ENCODE measurements around a stretch of chr1.

DNA sequence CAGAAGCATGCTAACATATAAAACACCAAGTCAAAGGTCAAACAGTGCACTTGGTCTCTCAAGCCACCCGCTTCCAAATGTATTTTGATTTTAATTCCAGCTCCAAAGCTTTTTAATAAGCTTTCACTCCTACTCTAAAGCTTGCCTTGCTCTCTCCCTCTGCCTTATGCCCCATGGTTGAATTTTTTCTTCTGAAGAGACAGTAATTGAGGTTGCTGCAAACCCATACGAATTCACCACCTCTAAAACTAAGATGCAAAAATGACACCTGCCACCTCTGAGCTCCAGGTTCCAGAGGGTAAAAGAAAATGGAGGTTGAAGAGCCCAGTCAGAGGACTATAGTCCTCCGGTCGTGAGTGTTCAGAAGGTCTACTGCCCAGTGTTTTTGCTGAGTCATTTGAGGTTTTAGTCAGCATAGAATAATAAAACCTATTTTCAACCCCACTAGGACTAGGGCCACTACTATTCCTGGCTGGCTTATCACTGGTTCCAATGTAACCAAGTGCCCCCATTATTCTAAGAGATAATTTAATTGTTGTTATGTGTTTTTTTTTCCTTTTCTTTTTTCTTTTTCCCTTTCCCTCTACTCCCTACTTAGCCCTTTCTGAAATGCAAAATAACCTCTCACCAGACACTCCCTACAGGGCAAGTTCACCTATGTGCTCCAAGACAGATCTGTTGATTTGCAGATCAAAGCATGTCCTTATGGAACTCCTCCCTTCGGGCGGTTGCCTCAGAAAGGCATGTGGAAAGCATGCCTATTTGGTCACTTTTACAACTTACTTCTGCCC is 12.9 kb upstream of the SLAMF7 start:
- PRO-cap: no peak

- PRO-cap: no peak
These were observed 2.6 kb downstream of the F11R start for GRCh38 chr1:161018164-161018903.

DNA sequence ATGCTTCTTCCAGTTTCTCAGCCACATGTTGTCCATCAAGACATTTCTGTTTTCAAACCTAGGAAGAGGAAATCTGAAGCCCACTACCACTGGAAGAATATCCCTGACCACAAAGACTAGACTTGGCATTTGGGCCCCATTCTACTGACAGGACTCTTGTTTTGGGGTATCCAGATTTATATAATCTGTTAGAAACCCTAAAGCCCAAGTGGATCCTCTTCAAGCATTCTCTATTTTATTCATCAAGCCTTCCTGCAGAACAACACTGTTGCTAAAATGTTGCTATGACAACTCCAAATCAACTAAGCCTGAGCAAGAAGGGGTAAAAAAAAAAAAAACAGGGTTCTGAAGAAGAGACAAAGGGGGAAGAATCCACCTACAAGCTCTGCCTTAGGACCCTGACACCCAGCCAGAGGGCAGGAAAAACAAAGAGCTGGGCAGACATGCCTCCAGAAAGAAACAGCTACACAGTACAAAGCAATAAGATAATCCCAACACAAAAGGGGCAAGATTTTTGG is 1.4 kb downstream of the USF1 start:
- PRO-cap: no peak

GRCh38 chr1:161068880-161069516 is 693 bp downstream of the ARHGAP30 start:
- PRO-cap: no peak

- PRO-cap: no peak
These were observed 1.4 kb downstream of the KLHDC9 start for GRCh38 chr1:161099466-161100085.

DNA sequence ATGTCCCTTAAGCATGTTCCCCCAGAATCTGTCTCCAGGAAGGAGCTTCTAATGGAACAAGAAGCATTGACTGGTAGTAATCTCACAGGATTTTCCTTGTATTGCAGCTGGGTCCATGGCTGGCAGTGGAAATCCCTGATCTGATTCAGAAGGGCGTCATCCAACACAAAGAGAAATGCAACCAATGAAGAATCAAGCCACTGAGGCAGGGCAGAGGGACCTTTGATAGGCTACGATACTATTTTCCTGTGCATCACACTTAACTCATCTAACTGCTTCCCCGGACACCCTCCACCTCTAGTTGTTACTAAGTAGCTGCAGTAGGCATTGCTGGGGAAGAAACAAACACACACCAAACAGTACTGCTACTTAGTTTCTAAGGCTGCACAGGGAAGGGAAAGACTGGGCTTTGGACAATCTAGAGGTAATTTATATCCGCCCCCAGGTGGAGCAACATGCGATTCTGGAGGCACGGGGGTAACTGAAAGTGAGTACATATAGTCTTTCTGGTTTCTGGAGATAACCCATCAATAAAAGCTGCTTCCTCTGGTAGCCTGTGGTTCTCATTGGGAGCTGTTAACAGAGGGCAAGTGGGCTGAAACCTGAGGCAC is 890 bp upstream of the USP21 start:
- PRO-cap: no peak

DNA sequence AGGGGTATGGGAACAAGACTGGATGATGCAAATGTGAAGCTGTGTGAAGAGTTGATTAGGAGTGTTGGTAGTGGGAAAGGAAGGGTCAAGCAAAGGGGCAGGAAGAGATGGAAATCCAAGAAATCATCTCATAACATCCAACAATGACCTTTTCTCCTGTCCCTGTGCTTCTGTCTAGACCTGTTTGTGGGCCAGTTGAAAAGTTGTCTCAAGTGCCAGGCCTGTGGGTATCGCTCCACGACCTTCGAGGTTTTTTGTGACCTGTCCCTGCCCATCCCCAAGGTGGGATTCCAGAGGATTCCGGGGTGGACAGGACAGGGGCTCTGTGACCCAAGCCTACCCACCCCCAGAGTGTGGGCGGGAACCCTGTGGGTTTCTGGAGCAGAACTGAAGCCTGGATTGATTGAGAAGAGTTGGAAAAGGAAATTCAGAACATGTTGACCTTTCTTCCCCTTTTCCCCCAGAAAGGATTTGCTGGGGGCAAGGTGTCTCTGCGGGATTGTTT is 2.5 kb upstream of the PPOX start:
- PRO-cap: no peak

- PRO-cap: no peak
These were observed 8.0 kb downstream of the ADAMTS4 start for GRCh38 chr1:161190835-161191226.

DNA sequence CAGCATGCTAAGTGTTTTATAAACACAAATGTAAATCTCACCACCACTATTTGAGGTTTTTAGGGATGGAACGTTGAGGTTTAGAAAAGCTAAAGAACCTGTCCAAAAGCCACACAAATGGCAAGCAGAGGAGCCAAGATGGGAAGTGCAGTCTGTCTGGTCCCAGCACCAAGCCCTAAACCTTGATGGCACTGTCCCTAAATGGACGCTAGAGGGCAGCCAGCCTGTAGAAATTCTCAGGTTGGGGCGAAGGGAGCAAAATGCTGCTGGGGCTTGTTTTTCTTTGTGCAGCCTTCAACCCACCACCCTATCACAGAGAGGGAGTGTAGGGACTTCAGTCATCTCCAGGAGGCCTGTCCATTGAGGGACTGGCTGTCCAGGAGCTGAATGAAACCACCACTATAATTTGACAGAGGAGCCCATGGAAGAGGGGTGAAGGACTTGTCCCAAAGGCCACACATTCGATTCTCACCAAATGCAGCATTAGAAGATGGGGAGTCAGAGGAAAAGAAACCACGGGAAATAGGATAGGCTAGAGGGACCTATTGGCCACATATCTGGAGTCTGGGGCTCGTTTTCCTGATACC is 6.3 kb downstream of the ADAMTS4 start:
- PRO-cap: no peak

DNA sequence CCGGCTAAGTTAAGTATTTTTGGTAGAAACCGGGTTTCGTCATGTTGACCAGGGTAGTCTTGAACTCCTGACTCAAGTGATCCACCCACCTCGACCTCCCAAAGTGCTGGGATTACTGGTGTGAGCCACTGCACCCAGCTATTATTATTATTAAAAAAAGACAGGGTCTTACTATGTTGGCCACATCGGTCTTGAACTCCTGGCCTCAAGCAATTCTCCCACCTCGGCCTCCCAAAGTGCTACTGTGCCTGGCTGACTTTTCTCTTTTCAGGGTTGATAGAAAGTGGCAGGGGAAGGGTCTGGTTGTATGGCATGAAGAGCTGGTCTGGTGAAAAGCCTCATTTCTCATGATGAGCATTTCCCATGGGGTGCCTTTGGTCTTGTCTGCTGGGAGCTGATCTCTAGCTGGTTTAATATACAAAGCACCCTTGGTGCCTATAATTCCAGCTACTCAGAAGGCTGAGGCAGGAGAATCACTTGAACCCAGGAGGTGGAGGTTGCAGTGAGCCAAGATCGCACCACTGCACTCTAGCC is 724 bp downstream of the FCER1G start:
- PRO-cap: no peak

DNA sequence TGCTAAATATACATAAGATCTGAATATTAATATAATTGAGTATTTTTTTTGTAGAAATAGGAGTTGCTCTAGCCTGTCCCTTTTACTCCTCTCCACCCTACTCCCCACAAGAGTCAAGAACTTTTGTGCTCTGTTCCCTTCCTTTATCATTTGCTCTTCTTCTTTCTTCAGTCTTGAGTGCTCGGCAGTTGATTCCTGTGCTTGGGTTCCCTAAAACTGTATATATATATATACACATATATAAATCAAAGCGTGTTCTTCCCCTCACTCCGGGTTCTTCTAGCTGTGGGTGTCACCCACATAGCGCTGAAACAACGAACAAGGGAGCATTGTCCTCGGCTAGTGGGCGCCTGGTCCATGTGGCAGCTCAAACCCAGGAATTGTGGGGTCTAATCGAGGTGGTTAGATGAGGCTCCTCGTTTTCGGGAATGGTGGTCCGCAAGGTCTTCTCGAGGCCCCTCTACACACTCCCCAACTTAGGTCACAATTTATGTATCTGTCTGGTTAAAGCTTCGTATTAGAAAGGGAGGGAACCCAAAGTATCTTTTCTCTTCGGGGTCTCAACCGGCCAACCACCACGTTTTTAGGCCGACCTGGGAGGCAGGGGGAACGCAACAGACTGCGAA is 635 bp upstream of the SDHC start:
- PRO-cap: no peak

- PRO-cap: no peak
These were observed 14.9 kb upstream of the CFAP126 start for GRCh38 chr1:161382360-161383107.

DNA sequence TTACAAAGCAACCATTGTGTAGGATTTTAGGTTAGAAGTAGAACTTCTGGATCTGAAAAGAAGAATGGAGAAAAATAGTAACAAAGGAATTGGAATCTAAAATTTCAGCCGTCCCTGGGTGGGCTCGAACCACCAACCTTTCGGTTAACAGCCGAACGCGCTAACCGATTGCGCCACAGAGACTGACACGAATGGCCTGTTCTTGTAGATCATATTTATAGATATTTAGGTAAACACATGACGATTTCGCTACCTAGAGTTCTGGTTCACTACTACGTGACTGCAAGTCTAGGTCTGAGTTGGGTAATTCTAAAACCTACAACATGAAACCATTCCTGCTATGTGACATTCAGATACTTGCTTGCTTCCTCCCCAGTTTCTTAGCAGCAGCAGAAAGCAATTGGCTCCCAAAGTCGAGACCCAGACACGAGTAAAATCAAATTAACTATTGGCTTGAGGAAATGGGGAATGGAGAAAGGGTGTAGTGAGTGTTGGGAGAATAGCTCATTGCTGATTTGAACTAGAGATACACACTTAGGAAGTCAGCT is 60.4 kb upstream of the CFAP126 start:
- PRO-cap: unidirectional peak, minus-strand start at position 119 of the sequence; unidirectional peak, minus-strand start at position 189 of the sequence

DNA sequence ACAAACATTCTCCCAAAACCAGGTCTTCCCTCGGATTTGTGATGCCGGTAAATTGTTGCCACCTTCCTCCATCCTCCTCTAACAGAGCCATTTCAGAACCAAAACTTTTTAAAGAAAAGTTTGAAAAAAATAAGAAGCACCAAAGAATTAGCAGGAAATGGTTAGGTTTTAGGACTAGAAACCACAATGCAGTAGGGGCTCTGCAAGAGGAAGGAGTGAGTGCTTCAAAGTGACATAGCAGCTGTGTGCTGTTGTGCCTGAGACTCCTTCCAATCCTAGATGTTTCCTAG is 89.5 kb downstream of the OLFML2B start:
- PRO-cap: no peak

DNA sequence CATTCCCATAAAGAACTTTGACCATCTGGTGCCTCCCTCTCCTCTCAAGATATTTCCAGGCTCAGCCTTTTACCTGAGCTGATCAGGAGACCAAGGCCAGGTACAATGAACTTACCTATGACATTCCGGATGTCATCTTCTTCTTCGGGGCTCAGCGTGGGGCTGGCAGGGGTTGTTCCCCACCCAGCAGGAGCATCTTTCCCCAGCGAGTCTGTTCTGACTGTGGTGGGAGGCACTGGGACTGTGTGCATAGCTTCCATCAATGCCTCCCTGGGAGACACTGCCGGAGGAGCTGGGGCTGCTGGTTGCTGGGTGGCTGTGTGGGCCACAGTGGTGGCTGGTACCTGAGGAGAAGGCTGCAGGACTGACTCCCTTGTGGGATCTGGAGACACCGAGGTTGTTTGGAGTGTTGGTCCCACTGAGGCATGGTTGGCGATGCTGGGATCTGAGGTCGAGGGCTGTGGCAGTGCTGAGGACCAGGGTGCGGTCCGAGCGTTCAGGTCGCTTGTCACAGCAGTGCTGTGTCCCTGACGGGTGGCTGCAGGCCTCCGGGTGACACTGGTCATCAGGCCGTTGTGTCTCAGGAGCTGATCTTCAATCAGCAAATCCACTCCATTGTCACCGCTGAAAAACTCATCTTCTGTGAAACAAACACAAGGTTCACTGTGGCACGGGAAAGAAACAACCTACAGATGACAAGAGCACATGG is 25.8 kb downstream of the OLFML2B start:
- PRO-cap: no peak

DNA sequence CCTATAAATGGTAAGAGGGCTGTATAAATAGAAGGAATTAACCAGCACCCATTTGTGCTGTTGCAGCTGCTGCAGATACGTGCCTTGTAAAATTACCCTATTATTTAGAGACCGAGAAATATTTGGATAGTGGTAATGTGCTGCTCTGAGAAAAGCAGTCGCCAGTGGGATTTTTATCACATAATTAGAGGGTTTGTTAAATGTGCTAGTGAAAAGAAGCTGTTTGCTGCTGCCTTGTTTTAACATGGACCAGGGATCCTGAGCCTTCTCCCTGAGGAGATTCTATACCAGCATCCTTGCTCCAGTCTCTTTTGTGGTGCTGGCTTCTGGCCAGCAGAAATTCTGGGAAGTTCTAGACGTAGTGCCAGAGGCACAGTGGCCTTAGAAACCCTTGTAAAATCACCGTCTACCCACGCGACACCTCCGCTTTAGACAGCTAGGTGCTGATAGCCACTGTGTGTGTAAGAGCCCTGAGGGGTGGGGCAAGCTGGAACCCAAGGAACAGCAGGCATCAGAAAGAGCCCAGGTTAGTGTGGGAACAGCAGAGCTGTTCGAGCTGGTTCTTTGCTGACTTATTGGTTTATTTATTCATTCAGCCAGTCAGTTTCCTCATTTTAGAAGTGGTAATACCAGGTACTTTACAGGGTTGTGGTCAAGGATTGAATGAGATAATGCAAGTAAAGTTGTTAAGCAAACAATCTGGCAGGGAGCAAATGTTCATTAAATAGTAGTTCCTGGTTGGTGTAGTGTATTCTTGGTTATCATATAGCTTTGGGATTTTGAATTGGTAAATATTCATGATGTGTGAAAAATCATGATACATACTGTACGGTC is 137.6 kb downstream of the NOS1AP start:
- PRO-cap: no peak

DNA sequence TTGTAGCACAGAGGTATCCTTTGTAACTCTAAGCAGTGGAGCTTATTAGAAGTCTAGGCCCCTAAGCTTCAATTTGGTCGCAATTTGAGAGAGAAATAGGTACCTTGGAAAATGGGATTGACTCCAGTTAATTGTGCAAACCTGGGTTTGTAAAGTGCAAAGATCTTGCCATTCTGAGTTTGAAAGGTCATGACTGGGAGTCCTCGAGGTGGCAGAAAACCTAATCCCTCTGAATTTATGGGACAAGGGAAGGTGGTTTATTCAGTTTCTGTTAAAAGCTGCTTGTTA is 144.7 kb downstream of the SPATA46 start:
- PRO-cap: no peak

GRCh38 chr1:162360786-162361438 is 15.7 kb downstream of the SPATA46 start:
- PRO-cap: no peak

DNA sequence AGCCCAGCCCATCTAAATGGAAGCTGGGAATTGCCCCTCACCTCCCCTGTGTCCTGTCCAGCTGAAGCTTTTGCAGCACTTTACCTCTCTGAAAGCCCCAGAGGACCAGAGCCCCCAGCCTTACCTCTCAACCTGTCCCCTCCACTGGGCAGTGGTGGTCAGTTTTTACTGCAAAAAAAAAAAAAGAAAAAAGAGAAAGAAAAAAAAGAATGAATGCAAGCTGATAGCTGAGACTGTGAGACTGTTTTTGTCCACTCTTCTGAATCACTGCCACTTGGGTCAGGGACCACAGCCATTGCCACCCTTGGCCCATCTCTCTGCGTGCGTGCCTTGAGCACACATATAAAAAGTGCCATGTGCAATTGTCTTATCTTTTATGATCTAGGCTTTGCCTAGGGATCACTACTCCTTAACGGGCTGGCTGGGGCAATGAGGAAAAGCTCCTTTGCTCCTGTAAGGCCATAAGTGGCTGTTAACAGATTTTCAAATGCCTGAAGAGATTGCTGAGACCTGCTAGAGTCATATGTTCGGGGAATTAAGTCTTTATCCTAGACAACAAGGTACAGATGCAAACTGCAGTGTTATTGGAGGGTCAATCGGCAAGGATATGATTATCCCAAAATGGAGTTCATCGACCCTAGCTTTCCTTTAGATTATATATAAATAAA is 8.3 kb downstream of the SPATA46 start:
- PRO-cap: no peak

- PRO-cap: no peak
These were observed 2.7 kb downstream of the SPATA46 start for GRCh38 chr1:162374027-162374375.